Karpas-422 (cell line): Measurements from ENCODE around the gene PCNX4.

GRCh38 chr14:59583121-59583523 is 6.5 kb upstream of the CCDC175 start:
- PRO-cap, result no peak
- RAMPAGE, long total RNA, result no peak

- PRO-cap, result no peak
- RAMPAGE, long total RNA, result no peak
These were observed 48.5 kb upstream of the RTN1 start for GRCh38 chr14:59919162-59919485.

DNA sequence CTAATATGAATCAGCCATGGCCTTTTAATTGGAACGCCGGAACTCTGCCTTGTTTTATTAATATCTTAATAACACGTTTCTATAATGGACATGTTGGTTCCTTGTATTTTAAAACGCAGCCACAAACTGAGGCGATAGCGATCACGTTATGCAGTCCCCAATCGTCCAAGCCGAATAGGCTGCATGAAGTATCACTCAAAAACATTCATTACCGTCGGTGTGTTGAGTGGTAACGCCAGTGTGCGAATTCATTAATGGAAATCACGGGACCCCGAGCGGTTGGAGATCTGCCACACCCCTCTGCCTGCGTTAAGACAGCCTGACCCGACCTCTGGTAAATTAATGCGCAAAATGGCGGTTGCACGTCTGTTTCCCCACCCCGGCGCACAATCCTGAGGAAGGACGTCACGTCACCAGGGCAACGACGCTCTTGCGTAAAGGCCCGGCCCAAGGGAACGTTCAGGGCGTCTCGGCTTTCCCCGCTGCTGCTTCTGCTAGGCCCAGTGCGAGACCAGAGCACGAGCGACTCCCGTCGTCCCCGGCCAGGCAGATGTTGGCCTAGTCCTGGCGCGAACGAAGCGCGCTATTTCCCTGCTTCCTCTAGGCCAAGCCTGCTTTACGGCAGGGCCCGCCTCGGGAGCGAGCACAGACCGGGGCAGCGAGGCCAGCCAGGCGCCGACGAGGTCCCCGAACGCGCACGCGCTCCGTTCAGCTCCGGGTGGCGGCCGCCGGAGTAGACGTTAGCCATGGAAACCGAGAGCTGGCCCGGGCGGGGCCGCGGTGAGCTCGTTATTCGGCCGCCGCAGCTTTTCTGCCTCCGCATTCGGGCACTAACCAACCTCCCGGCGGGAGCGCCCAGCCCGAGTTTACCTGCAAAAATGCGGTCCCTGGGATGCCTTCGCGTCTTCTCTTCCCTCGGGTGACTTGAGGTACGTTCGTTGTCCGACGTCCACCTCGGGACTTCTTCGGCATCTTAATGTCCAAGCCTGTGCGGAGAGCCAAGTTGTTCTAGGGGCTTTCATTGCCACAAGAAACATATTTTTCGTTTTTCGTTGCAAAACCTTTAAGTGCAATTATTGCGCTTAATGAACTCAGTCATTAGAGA is at the start of gene PCNX4:
Gene PCNX4 (plus strand): TSS at position 433 of the 1,105 bp plus-strand sequence.
- PRO-cap, result bidirectional peak, plus-strand start at position 477 of the sequence, minus-strand start at position 336 of the sequence; bidirectional peak, plus-strand start at position 707 of the sequence, minus-strand start at position 555 of the sequence
- RAMPAGE, long total RNA, result no peak

- PRO-cap, result bidirectional peak, plus-strand start at chr14:60165260, minus-strand start at chr14:60165032
- RAMPAGE, long total RNA, result no peak
These were observed 691 bp downstream of the DHRS7 start for GRCh38 chr14:60164251-60165163.

DNA sequence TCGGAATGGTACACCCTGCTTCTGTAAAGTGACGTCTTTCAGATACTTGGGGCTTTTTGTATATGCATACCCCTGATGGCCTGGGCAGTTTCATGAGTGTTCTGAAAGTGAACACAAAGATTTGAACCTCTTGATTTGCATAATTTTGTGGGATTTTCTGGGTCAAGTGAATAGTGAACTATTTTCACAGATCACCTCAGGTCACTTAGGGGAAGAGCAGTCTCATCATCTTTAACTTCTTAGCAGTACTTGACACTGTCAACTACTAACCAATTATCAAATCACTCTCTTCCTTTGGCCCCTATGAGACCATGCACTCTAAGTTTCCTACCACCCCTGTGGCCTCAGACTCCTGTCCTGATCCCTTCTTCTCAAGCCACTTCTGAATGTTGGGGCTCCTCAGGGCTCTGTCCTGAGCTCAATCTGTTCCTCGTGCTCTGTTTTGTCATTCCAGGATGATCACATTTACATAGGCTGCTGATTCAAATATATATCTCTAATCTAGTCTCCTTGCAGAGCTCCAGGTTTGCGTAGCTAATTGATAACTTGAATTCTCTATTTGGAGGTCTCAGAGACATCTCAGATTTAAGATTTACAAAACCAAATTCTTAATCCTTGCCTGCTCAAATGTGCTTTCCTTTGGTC is 36.2 kb upstream of the PPM1A start:
- PRO-cap, result no peak
- RAMPAGE, long total RNA, result no peak

DNA sequence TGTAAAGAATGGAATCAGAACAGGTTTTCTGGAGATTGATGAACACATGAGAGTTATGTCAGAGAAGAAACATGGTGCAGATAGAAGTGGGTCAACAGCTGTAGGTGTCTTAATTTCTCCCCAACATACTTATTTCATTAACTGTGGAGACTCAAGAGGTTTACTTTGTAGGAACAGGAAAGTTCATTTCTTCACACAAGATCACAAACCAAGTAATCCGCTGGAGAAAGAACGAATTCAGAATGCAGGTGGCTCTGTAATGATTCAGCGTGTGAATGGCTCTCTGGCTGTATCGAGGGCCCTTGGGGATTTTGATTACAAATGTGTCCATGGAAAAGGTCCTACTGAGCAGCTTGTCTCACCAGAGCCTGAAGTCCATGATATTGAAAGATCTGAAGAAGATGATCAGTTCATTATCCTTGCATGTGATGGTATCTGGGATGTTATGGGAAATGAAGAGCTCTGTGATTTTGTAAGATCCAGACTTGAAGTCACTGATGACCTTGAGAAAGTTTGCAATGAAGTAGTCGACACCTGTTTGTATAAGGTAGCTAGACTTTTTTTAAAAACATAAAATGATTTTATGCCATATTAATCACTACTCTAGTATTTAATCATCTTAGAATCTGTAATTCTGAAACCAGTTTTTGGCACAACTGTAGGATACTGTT is 34.1 kb downstream of the PPM1A start:
- PRO-cap, result no peak
- RAMPAGE, long total RNA, result no peak

GRCh38 chr14:60317416-60318126 is 68.5 kb downstream of the PPM1A start:
- PRO-cap, result no peak
- RAMPAGE, long total RNA, result no peak

DNA sequence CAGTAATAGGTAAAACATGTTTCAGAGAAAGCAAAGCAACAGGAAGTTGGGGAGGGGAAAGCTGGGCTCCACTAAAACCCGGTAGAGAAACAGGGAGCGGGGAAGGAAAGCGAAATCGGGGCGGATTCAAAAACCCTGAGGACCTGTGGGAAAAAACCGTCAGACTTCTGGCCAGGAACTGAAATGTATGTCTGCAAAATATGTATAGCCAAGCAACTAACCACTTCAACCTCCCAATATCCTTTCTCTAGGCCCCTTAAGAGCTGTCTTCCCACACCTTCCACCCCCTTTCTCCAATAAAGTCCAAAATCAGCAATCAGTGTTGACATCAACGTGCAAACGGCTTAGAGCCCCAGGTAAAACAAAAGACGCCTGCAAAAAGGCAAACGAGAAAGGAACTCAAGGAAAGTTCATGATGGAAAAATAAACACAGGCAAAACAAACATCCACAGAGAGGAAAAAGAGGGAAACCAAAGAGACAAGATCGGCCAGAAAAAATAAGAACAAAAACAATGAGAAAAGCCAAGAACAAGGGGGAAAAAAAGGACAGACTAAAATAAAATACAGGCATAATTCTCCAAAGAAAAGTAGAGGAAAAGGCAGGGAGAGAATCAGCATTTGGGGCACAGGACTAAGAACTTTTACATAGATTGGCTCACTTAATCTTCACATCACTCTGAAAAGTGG is 32.7 kb downstream of the SIX1 start:
- PRO-cap, result no peak
- RAMPAGE, long total RNA, result no peak

GRCh38 chr14:60643841-60644136 is 5.5 kb downstream of the SIX1 start:
- PRO-cap, result no peak
- RAMPAGE, long total RNA, result no peak

DNA sequence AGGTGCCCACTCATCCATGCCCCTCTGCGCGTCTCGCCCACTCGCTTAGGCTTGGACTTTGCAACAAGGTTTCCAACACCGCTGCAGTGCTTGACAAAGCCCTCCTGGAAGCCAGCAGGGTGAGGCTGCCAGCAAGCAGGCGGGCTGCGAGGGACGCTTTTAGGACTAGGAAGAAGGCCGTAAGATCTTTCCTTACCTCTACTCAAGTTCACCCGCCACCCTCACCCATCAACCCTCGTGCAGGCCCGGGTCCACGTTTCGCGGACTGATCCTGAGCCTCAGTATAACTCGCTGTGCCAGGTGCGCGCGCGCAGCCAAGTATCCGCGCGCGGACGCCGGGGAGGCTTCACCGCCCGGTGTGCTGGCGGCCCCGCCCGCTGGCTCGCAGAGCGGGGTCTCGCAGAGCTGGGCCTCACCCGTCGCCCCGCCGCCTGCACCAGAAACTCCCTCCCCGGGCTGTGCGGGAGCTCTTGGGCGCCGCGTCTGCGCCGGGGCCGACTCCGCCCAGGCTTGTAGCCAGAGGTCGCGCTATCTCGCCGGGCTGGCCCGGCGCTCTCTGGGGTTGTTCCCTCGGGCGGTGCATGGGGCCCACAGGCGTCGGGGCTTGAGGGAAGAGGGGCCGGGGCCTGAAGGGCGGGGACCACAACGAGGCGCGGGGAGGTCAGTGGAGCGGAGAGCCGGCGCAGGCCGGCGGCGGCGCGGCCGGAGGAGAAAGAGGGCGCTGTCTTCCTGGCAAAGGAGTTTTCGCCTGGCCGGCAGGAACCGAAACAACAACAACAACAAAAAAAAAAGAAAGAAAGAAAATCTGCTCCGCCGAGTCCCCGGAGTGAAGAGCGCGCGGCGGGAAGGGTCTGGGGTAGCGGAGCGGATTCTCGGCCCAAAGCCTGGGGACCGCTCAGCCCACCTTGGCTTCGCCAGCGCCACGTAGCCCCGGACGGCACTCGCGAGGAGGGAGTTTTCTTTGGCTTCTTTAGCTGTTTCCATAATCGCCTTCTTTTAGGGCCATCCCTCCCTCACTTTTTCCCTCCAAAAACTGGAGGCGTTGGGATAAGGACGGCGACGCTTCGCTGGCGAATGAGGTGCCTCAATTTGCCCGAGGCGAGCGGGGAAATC is 7.7 kb upstream of the SIX1 start:
- PRO-cap, result bidirectional peak, plus-strand start at position 284 of the sequence, minus-strand start at position 223 of the sequence; bidirectional peak, plus-strand start at position 829 of the sequence, minus-strand start at position 445 of the sequence
- RAMPAGE, long total RNA, result no peak

DNA sequence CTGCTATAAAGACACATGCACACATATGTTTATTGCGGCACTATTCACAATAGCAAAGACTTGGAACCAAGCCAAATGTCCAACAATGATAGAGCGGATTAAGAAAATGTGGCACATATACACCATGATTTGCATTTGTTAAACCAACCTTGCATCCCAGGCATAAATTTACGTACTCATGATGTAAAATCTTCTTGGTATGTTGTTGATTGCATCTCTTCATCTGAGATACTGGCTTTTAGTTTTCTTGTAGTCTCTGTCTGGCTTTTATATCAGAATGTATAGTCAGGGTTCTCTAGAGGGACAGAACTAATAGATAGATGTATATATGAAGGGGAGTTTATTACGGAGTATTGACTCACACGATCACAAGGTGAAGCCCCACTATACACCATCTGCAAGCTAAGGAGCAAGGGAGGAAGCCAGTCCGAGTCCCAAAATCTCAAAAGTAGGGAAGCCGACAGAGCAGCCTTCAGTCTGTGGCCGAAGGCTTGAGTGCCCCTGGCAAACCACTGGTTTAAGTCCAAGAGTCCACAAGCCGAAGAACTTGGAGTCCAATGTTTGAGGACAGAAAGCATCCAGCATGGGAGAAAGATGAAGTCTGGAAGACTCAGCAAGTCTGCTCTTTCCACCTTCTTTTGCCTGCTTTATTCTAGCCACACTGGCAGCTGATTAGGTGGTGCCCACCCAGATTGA is 90.6 kb downstream of the TRMT5 start:
- PRO-cap, result no peak
- RAMPAGE, long total RNA, result no peak

DNA sequence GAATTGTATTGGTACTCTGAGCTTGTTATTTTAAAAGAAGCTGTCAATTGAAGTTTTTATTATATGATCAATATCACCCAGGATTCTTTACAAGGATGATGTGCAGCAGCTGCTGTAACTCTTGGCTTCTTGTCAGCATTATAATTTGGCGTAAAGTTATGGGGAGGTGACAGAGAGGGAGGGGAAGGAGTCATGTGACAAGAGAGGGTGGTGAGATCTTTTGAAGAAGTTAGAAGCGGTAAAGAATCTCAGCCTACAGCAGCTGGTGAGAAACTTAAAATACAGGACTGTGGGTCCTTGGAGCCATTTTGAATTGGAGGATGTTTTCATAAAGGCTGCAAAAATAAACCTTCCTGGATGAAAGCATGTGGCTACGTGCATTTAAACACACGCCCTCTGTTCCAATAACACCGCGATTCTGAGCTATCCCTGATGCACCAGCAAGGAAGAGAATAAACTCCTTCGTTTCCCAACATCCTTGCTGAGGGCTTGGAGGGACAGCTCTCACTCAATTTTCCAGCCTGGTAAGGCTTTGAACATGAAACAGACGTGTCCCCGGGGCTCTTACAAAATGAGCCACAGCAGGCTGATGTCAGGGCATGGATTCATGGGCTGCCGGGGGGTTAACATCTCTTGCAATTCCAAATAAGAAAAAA is 133.7 kb downstream of the TMEM30B start:
- PRO-cap, result no peak
- RAMPAGE, long total RNA, result no peak

GRCh38 chr14:61326858-61327301 is 5.5 kb downstream of the PRKCH start:
- PRO-cap, result no peak
- RAMPAGE, long total RNA, result no peak

DNA sequence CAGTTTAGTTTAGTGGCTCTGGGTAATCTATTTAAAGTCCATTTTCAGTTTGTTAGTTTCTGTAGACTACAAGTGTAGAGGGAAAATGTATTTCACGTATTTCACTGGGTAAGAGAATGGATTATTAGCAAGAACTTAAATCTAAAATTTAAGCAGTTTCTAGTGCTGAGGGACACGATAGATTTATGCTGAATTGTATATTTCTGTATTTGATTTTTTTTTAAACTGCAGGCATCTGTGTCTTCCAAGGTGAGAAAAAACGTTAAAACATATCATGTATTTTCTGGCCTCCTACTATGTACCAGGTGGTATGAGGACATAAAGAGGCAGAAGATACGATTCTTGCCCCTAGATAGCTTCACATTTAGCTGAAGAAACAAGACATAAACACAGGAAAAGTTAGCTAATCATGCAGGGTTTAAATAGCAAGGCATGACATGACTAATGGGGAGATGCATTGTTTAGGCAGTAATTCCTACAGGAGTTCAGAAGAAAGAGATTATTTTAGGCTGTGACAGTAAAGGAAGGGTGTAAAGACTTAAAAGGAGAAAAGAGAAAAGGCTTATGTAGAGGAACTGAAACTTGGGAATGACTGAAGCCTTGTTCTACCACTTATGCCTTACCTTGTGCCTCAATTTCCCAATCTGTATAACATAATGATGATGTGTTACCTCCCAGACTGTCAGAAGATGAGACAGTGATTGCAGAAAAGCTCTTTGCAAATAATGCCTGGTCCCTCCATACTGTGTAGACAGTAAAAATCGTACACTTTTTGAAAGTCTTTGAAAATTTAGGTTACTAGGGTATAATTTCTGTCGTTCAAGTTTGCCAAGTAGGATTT is 44.3 kb downstream of the PRKCH start:
- PRO-cap, result no peak
- RAMPAGE, long total RNA, result no peak

DNA sequence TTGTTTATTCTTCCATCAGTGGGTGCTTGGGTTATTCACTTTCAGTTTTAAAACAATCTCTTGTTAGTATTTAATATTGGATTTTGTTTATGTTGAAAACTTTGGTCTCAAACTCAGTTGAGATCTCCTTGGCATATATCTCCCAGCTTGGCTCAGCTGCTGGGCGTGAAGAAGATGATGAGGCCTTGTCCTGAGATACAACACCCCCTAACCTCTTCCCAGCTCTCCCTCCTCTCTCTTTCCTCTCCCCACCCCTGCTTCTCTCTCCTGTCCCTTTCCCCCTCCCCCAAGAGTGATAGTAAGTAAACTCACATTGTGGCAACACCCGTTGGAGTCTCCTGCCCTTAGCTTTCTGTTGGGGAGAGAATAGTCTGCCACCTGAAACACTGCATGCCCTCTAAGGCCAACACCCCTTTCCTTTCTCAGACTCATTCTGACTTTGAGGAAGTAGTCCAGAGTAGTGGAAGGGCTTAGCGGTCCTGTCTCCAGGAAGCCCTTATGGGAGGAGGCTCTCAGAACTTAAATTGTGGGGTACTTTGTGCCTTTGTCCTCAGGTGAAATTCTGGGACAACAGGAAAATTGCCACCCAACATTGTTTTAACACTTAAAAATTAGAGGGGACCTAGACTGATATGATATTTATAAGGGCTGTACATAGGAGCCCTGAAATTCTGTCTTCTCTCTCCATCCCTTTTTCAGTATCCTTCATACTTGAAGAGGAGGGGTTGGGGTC is 95.2 kb downstream of the PRKCH start:
- PRO-cap, result no peak
- RAMPAGE, long total RNA, result no peak

GRCh38 chr14:61476292-61477367 is 155.3 kb downstream of the PRKCH start:
- PRO-cap, result no peak
- RAMPAGE, long total RNA, result no peak

DNA sequence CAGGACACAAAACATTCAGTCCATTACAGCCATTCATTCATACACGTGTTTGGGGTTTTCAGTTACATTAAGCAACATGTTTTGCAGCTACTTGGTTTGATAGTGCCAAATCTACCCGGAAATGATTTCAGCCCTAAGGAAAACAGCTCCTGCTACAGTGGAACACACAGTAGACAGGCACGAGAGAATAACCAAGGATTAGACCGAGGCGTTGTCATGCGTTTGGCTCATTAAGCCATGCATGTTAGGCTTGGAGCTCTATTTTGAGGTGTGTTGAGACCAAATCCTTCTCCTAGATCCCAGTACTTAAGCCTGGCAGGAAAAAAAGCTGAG is 177.4 kb downstream of the PRKCH start:
- PRO-cap, result no peak
- RAMPAGE, long total RNA, result no peak

DNA sequence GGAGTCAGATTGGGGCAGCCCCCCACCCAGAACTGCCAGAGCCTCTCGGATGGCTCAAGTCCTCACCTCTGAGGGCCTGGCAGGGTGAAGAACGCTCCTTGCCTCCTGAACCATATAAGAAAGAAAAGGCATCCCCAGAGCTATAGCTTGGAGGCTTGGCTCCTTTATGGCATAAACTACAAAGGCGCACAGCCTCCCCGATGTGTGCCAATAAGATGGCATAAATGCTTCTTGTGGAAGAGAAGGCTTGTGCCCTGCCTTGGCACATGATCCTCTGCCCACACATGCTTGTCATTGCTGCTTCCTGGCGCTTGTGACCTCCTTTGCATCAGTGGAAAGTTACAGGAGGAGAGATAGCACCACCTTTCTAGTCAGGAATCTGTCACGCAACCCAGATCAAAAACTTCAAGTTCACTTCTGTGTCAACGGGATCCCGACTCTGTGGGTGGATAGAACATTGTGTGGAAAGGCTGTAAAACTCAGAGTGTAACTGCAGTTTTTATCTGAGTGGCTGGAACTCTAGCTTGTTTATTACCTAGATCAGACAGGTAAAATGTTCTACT is 183.8 kb upstream of the HIF1A start:
- PRO-cap, result no peak
- RAMPAGE, long total RNA, result no peak

DNA sequence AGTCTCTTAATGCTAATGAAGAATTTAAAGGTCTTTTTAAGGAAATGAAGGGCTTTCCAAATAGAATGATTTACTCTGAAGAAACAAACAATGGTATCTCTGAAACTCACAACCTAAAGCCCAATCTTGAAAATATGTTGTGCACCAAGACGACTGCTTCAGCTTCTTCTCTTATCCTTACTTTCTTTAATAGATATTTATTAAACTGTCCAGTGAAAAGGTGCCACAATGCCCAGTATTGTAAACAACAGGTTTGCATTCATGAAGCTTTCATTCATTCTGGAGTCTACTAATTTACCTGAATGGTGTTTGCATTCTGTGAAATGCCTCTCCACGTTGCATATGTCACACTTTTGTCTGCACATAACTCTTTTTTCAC is 145.1 kb upstream of the HIF1A start:
- PRO-cap, result no peak
- RAMPAGE, long total RNA, result no peak

DNA sequence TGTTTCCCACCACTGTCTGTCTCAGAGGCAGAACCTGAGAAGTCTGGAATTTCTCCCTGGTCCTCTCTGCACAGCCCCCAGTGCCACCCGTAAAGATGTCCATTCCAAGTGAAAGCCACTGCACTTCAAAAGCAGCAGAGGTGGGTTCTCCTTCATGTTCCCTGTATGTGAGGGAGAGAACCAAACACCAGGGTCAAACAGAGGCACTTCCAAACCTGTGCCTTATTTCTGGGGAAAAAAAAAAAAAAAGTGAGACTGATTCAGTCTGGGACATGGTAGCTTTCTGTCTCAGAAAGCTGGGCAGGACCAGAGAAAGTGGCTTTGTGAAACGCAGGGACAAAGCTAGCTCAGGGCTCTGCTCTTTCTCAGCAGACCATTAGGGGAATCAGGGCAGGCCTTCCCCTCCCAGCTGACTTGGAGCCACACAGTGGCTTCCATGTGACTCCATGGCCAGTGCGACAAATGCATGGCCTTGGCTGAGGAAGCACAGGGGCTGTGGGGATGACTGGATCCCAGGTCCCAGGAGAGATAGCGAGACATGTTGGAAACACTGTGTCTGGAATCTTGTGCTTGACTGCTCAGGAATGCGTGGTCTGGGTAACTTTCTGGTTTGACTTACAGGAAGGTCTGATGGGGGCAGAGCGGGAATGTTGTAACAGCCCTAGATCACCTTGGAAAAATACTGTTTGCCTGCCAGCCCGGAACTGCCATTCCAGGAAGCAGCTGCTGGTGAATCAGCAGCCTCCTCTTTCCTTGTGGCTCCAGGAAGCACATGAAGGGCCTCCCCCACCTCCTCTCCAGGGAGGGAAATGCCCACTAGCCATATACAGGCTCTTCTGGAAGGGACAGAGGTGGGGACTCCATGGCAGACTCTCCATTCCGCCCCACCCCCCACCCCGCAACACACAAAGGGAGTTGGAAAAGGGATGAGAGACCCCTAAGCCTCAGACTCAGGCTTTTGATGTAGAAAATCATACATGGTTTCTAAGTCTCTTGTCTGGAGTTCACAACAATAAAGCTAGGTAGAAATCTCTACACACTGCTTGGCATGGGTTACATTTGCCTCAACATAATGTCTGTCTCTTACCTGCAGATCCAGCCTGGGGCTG is 133.6 kb upstream of the HIF1A start:
- PRO-cap, result no peak
- RAMPAGE, long total RNA, result no peak